ENCODE measurements around a stretch of chr4.

- PRO-cap, result no peak
These were observed 1.2 kb upstream of the NSD2 start for GRCh38 chr4:1869943-1870365.

DNA sequence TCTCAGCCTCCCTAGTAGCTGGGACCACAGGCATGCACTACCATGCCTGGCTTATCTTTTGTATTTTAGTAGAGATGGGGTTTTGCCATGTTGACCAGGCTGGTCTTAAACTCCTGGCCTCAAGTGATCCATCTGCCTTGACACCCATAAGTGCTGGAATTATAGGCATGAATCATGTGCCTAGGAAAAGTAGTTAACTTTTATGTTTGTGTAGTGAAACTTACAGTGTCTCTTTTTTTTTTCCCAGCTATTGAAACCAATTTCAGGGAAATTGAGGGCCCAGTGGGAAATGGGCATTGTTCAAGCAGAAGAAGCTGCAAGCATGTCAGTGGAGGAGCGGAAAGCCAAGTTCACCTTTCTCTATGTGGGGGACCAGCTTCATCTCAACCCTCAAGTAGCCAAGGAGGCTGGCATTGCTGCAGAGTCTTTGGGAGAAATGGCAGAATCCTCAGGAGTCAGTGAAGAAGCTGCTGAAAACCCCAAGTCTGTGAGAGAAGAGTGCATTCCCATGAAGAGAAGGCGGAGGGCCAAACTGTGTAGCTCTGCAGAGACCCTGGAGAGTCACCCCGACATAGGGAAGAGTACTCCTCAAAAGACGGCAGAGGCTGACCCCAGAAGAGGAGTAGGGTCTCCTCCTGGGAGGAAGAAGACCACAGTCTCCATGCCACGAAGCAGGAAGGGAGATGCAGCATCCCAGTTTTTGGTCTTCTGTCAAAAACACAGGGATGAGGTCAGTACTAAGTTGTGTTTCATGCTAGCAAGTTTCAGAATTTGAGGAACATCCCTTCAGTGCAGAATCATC lies 46.9 kb downstream of the NSD2 start:
- PRO-cap, result no peak

DNA sequence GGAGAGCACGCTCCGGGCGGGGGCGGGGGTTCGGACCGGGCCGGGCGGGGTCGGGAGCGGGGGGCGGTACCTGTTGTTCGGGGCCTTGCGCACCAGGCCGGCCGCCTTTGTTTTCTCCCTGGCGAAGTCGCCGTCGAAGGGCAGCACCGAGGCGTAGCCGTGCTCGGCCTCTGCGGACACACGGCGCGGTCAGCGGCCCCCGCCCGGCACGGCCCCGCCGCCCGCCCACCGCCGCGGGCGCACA lies 332 bp downstream of the MXD4 start:
- PRO-cap, result no peak

DNA sequence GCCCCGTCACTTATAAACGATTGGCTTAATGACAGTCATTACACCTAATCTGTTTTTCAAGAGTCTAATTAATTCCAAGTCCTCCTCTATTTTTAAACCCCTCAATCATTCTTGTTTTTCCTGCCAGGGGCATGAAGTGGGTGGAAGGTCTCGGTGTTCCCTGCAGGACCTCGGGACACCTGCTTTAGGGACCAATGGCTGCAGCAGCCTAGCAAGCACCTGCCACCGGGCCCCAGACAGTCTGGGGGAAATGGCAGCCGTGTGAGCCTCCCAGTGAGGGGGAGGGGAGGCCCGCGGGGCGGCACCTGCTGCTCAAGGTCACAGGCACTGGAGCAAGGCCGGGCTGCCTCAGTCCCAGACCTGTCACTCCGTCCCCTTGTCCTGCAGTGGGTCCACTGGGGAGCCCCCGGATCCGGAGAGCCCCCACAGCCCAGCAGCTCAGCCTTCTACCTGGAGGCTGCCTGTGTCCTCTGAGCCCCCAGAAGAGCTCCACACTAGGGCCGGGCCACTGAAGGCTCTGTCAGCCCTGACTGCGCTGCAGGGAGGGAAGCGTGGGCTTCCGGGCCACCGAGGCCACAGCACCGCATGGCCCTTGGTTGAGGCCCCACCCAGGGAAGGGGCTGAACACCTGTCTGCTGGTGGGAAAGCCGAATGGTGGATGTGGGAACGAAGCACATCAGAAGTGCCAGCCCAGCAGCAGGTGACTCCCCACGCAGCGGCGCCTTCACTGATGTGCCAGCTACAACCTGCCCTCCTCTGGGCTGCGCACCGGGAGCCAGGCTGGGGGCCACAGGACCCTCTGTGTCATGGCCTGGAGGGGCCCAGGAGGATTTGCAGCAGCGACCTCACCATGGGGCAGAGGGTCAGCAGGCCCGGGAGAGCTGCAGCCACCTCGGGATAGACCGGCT lies 34.8 kb upstream of the MXD4 start:
- PRO-cap, result no peak

- PRO-cap, result no peak
These were observed 71.3 kb upstream of the MXD4 start for GRCh38 chr4:2333233-2333618.

DNA sequence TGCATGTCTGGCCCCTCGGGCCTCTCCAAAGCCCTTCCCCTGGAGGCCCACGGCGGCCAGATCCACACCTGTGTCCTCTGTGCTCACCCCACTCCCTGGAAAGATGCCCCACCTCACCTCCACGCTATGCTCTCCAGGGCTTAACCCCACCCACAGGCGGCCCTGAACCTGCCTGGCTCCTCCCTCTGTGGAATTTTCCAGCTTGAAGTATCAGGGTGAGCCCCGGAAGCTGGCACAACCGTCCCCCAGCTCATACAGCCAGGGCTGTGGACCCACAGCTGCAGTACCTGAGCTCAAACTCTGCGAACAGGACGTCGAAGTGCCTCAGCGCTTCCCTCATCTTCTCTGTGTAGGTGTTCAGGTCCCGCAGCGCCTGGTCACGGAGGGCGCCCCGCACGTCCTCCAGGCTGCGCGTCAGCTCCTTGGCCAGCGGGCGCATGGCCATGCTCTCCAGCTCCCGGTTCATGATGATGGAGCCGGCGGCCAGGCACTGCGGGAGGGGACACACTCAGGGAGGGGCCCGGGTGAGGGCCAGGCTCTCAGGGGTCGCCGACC lies 77.3 kb upstream of the MXD4 start:
- PRO-cap, result no peak

- PRO-cap, result no peak
These were observed 28.8 kb downstream of the ZFYVE28 start for GRCh38 chr4:2389651-2390081.

DNA sequence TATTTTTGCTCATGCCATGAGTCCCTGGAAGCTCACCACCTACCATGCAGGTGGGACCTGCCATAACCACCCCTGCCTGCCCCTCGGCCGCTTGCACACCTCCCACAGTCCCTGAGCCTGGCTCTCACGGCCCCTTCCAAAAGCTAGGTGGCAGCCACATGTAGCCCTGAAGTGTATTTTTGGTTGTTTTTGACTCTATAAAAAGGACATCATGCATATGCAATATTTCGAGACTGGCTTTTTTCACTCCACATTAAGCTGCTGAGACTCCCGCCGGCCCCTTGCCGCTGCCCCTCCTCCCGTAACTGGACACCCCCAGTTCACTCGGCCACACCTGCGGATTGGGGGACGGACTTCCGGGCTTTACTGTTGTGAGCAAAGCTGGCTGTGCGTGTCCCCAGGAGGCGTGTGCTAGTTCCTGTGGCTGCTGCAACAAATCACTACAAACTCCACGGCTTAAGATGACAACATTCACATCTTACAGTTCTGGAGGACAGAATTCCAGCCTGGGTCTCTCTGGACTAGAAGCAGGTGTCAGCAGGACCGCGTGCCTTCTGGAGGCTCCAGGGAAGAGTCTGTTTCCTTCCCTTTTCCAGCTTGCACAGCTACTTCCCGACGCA lies 24.9 kb downstream of the ZFYVE28 start:
- PRO-cap, result no peak

DNA sequence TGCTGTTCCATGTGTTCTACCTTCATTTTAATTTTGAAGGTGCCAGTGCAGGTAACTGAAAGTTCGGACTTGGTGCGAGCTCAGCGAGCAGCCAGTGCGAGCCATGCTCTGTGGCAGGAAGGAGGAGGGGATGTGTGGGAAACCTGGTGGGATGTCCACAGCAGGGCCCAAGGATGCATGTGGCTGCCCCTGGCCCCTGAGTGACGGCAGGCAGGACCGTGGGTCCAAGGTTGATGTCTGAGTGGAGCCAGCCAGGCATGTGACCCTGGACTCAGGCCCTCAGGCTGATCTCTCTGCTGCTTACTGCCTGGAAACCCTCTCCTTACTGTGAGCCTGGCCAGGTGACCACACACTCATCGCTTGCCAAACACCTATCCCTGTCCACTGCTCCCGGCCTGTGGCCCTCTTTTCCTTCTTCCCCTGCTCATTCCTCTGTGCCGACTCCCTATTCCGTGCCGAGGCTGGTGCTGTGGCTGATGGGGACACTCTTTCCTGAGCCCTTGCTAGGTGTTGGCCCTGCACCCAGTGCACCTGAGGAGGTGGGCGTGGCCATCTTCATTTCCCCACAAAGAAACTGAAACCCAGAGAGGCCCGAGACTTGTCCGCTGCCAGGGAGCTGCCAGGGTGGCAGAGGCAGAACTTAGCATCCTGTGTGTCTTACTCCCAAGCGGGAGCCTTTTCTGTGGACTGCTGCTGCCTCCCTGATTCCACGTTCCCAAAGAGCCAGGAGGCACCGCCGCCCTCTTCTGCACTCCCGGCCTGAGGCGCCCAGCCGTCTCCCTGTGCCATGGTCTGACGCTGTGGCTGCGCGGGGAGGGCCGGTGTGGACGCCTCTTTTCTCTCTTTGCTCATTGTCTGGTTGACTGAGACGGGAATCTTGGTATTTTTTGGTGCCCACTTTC lies 11.3 kb upstream of the RNF4 start:
- PRO-cap, result no peak

- PRO-cap, result bidirectional peak, plus-strand start at chr4:2537163, minus-strand start at chr4:2537061; bidirectional peak, plus-strand start at chr4:2537424, minus-strand start at chr4:2537267; unidirectional peak, minus-strand start at chr4:2537452; unidirectional peak, minus-strand start at chr4:2537612
These were observed 754 bp downstream of the FAM193A start for GRCh38 chr4:2536804-2537997.

- PRO-cap, result no peak
These were observed 61.4 kb downstream of the TNIP2 start for GRCh38 chr4:2694716-2695179.

DNA sequence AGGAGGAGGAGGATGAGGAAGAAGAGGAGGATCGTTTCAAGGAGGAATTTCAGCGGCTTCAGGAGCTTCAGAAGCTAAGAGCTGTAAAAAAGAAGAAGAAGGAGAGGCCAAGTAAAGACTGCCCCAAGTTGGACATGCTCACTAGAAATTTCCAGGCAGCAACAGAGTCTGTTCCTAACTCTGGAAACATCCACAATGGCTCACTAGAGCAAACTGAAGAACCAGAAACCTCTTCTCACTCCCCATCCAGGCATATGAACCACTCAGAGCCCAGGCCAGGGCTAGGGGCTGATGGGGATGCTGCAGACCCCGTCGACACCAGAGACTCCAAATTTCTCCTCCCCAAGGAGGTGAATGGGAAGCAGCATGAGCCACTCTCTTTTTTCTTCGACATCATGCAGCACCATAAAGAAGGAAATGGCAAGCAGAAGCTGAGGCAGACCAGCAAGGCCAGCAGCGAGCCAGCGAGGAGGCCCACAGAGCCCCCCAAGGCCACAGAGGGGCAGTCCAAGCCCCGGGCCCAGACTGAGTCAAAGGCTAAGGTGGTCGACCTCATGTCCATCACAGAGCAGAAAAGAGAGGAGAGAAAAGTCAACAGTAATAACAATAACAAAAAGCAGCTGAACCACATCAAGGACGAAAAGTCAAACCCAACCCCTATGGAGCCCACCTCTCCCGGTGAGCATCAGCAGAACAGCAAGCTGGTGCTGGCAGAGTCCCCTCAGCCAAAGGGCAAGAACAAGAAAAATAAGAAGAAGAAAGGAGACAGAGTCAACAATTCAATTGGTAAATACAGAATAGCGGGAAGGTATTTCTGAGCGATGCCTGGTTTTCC lies 56.2 kb downstream of the TNIP2 start:
- PRO-cap, result no peak

GRCh38 chr4:2778529-2779036 lies 14.3 kb upstream of the SH3BP2 start:
- PRO-cap, result no peak

GRCh38 chr4:2808491-2808978 lies 15.7 kb downstream of the SH3BP2 start:
- PRO-cap, result no peak

DNA sequence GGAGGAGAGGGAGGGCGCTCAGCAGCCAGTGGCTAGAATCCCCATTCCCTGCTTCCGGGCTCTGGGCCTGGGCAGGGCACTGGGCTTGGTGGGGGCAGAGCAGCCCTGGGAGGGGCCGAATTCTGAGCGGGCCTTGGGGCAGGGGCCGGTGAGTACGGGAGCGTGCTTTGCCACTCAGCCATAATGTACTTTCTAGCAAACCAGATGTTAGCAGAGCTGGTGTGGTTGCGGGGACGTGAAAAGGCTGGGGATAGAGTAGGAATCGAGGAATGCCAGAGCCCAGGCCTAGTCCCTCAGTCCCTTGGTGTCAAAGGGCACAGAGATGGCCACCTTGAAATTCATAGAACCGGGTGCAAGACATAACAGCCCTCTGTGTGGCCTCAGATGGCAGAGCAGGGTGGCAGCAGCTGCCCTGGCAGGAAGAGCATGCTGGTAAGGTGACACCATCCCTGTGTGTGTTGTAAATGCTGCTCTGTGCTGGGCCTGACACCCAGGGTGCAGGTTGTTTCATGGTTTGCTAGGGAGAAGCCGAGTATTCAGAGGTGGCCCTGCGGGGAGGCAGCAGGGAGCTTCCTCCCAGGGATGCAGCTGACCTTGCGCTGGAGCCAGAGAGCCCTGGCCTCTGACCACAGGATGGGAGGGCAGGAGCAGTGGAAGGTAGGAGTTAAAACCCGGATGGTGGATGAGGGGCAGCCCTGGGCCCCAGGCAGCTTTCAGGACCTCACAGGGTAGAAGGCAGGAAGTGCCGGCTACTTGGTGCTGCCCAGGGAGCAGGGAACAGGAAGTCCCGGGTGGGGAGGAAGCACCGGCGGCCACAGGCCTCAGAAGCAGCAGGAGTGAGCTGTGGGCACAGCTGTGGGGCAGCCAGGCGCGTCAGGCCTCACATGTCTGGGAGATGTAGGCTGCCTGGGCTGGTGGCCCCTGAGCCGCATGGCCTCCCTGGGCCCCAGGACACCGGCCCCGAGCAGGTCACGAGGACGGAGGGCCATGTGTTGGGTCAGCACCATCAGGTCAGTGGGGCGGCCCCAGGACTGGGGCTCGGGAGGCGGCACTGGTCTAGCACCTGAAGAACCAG lies 18.9 kb downstream of the SH3BP2 start:
- PRO-cap, result bidirectional peak, plus-strand start at position 824 of the sequence, minus-strand start at position 624 of the sequence

DNA sequence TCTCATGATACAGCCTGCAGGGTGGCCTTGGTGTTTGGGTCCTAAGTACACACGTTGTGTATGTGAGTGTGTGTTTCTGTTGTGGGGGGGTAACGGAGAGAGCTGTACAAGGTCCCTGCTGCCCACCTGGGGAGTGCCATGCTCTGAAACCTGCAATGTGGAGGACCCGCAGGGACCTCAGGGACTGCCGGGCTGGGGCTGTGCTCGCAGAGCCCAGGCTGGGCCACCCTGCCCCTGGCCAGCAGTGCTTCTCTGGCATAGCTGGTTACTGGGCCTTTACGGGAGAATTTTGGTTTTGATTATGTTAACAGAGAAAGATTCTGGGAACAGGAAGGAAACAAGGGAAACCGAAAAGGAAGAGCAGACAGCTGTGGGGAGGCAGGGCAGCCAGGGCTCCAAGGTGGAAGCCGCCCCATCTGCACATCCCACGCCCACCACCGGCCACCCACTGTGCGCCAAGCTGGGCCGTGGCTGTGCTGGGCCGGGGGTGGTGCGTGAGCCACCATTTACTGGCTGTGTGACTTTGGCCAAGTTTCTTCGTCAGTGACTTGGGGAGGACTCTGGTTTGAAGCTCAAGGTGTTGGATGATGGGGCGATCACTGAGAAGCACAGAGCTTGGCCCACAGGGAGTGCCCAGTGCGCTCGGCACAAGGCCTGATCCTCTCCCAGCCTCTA lies 20.1 kb downstream of the SH3BP2 start:
- PRO-cap, result no peak

DNA sequence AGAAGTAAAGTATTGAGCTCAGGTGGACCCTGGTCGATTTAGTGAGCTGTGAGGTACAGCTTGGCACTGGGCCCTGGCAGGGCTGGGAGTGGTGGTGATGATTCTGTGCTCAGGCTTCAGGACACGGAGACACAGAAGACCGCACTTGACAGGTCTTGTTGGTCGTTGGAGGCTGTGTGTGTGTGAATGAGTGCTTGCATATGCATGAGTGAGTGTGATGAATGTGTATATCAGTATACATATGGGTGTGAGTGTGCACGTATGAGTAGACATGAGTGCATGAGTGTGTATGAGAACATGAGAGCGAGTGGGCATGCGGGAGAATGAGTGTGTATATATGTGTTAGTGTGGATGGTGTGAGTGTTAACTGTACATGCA lies 20.6 kb downstream of the SH3BP2 start:
- PRO-cap, result no peak

- PRO-cap, result no peak
These were observed 24.0 kb upstream of the ADD1 start for GRCh38 chr4:2819646-2820037.

DNA sequence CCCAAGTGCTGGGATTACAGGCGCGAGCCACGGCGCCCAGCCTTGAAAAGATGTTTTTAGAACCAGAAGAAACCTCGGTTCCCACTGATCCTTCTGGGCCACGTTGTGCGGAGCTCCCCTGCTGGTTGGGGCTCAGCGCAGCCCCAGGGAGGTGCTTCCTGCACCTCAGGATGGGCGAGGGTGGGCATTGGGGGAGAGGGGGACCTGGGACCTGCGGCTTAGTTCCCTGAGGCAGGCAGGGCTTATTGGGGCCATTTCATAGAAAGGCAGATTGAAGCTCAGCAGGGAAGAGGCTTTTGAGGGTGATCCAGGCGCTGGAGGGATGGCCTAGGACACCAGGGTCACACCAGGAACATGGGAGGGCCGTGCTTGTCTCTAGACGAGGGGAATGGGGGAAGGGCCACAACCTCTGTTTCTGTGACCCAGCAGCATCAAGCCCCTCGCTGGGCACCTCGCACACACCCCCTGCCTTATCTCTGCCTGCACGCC lies 6.3 kb upstream of the ADD1 start:
- PRO-cap, result no peak

DNA sequence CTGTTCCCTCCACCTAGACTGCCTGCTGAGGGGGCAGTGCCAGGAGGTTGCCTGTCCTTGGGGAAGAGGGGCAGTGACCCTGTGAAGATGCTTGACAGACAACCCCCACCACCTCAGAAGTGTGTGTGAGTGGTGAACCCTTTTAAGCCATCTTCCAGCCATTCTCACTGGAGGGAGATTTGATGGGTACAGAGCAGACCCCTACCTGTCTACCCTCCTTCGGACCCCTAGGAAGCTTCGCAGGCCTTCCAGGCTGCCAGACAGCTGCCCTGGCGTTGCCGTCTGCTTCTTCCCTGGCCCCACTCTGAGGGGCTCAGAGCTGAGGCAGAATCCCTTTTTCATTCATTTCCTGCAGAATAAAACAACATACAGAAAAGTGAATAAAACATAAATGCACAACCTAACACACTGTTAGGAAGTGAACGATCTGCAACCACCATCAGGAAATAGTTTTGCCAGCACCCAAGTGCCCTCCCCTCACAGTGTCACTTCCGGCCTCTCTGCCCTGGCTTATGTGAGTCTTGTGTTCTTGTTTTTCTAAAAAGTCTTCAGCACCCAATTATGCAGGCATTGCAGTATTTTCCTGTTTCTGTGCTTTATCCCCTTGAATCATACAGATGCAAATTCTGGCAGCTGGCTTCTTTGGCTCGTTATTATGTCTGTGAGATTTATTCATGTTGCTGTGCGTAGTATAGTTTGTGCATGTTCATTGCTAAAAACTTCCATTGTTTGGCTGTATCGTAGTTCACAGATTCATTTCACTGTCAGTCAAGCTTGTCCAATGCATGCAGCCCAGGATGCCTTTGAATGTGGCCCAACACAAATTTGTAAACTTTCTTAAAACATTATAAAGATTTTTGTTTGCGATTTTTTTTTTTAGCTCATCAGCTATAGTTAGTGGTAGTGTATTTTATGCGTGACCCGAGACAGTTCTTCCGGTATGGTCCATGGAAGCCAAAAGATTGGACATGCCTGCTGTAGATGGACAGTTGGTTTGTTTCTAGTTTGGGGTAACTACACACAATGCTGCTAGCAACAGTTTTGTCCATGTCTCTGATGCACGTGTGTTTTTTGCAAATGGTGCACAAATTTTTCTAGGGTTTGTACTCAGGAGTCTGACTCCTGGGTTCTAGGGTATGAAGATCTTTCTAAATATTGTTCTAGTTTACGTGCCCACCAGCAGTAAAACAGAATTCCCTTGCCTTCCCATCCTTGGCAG lies 5.5 kb upstream of the ADD1 start:
- PRO-cap, result no peak